ENCODE data around the gene CXCL8.

DNA sequence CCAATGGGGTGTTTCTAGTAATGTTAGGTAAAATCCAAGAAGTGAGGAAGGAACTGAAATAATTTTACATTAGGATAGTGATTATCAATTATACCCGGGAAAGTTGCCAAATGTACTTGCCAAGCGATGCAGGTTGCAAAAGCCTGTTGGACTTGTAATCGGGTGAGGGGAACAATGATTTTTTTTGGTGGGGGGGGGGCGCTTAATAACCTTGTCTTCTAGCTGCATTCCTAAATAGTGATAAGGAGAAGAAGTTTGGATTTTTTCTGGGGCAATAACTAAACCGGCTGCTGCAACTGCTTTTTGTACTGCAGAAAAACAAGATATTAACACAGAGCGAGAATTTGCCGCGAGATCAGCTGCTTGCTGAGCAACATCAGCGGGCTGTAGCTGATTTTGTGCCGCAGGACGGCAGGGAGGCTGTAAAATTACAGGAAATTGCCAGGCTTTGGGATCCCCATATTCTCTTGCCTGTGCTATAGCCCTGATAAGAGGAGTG, 49.5 kb upstream of the RASSF6 start:
- PRO-cap = no peak
- RRBS = no CpG with 5 or more reads among the region's 11 CpGs

GRCh38 chr4:73721537-73721904, 18.8 kb upstream of the CXCL8 start:
- PRO-cap = no peak
- RRBS = no CpG with 5 or more reads among the region's 2 CpGs

DNA sequence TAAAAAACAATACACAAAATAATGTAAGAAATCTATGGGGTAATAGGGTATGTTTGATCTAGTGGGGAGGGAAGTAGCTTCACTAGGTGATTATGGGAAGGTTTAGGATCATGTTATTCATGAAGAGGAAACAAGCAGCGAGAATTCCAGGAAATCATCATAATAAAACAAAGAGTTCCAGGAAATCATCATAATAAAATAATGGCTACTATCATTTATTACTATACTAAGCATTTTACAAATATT, 12.3 kb upstream of the CXCL8 start:
- PRO-cap = no peak
- RRBS = no CpG with 5 or more reads among the region's 1 CpG

- PRO-cap = no peak
- RRBS = 55% methylated on average over 2 of the region's 9 CpGs
Measured at GRCh38 chr4:73740291-73741119, at the start of gene CXCL8. TSS of gene CXCL8 (plus strand) at chr4:73740569.

DNA sequence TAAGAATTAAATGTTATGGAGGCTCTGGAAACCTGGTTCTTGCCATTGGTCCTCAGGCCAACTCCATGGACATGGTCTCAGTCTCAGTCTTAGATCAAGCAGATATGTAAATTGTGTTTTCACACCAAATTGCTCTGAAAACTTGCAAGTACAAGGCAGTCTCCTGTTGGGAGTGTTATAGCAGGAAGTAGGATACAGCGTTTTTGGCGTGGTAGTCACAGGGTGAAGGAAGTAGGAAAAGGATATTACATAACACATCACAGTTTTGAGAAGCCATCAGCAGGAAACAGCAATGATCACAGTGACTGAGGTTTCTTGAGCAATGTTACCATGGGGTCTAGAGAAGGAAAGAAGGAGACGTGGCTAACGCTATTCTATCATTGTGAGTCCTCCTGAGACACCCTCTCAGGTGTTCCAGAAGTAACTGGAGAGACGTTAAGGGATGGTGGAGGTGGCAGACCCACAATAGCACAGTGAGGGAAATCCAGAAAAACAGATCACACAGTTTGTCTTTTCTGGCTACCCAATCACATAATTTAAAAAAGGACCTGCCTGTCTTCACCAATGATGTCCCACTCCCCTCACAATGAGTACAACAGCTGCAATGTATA, 3.7 kb downstream of the CXCL1 start:
- PRO-cap = no peak
- RRBS = no CpG with 5 or more reads among the region's 5 CpGs

GRCh38 chr4:74018716-74019197, 19.7 kb downstream of the CXCL3 start:
- PRO-cap = no peak
- RRBS = no CpG with 5 or more reads among the region's 3 CpGs

DNA sequence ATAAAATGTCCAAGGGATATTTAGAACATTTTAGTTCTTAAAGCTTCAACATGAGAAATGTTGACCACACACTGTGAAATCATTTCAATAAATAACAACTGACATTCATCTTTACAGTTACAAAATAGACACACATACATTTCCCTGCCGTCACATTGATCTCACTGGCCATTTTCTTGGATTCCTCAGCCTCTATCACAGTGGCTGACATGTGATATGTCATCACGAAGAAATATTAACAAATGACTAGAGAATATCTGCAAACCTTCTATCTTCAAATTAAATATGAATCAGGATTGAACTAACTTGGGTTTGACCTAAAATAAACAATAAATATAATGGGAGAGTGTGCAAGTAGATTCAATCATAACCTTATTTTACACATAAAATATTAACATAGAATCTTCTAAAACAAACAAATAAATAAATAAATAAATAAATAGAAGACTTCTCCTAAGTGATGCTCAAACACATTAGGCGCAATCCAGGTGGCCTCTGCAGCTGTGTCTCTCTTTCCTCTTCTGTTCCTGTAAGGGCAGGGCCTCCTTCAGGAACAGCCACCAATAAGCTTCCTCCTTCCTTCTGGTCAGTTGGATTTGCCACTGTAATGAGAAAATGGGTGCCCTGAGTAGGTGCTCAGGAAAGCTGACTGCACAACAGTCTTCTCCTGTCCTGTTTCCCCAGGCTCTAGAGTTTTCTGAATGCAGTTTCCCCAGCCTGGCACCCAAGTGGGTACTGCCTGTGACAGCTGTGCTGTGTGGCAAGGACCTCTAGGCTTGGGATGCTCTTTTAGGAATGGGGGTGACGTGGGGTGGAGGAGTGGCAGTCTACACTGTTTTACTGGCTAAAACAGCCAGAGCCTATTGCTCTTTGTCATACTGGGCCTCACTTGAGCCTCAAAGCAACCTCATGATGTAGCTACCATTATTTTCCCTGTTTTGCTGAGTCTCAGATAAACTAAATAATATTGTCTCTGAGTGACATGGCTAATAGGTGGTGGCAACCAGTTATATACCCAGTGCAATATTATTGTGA, 1.5 kb downstream of the CXCL2 start:
- PRO-cap = no peak
- RRBS = no CpG with 5 or more reads among the region's 4 CpGs

GRCh38 chr4:74100703-74101120, 1.7 kb upstream of the CXCL2 start:
- PRO-cap = no peak
- RRBS = no CpG with 5 or more reads among the region's 1 CpG

DNA sequence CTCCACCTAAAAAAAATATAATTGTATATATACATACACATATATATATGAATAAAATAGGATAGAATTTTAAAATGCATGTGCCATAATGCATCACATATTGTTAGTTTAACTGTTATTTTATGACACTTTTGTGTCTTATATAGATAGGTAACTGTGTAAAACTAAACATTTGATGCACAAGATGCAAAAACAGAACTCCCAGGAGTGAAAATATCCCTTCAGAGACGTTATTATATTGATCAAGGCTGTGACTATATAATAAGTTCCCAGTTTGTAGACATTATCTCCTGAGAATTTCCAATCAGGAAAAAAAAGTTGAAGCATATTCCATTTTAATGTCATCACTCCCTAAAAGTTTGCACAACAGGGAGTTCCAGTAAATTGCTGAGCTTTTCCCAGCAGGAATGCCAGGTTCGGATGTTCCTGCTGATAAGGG, 4.9 kb upstream of the CXCL2 start:
- PRO-cap = no peak
- RRBS = no CpG with 5 or more reads among the region's 2 CpGs

DNA sequence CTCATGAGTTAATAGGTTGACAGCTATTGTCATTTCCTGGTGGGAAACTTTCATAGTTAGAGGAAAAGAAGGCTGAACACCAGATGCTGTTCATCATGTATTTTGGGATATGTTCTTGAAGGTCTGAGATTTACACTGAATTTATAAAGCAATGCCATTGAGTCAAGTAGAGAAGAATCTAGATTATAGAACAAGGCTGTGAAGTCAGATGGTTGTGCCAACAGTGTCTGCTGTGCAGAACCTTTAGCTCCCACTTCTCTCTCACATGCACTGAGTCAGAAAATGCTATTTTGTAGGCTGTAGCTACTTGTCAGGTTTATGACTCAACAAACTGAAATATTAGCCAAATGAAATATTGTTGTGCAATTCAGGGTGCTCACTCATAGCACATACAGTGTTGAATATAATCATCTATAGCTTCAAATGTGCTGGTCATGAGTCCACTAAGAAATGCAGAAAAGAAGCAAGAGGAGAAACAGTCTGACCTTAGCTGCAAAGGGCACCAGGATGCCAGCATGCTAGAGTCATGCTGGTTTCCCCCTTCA, 10.0 kb upstream of the CXCL2 start:
- PRO-cap = no peak

DNA sequence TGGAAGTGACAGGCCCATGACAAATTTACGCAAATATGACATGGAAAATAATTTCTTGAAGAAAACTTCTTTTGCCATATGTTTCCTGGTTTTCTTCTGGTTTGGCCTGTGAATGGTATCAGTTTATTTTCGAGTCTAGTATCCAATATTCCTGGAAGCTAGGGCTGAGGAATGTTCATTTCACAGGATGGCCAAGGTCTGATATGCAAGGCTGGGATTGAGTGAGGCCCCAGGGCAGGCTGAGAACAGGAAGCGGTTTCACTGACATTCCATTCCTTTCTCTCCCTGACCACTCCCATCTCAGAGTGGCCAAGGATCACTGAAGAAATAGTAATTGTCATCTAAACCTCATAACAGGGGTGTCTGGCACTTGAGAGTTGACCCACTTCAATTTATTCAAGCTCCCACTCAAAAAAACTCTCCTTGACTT, 10.5 kb upstream of the CXCL2 start:
- PRO-cap = bidirectional peak, plus-strand start at position 351 of the sequence, minus-strand start at position 200 of the sequence
- RRBS = no CpG with 5 or more reads among the region's 3 CpGs

DNA sequence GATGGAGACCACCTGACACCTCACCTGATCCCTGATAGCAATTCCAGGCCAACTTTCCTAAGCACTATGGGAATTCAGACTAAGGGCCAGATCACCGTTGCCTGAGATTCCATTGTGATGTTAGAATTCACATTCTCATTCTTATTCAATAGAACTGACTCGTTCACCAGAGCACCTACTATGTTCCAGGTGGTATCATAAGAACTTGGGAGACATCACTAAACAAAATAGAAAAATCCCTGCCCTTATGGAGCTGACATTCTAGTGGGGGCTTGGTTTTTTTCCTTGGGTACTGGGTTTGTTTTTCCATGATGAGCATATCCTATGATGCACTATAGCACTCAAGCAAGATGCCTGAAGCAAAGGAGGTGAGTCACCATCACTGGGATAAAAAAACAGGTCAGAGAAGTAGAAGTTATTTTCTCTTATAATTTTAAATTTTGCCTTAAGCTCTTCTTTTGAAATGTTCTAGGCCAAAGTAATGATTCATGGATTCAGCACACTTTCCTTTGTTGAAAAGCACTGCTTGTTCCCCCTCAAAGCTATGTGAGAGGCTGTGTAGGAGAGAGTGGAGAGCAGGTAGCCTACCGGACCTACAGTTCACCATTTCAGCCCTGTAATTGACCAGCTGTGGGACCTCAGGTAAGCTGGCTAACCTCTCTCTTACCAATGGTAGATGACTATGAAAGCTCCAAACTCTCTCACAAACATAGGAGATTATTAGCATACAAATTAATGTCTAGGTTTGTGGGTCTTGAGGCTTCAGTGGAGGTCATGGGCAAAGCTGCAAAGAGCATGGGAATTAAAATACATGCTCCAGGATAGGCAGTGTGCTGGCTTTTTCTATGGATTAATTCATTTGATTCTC, 15.3 kb upstream of the CXCL2 start:
- PRO-cap = no peak
- RRBS = no CpG with 5 or more reads among the region's 3 CpGs

- PRO-cap = no peak
- RRBS = 91% methylated on average over 3 of the region's 5 CpGs
Measured at GRCh38 chr4:74231100-74231534, 73.2 kb downstream of the MTHFD2L start.

DNA sequence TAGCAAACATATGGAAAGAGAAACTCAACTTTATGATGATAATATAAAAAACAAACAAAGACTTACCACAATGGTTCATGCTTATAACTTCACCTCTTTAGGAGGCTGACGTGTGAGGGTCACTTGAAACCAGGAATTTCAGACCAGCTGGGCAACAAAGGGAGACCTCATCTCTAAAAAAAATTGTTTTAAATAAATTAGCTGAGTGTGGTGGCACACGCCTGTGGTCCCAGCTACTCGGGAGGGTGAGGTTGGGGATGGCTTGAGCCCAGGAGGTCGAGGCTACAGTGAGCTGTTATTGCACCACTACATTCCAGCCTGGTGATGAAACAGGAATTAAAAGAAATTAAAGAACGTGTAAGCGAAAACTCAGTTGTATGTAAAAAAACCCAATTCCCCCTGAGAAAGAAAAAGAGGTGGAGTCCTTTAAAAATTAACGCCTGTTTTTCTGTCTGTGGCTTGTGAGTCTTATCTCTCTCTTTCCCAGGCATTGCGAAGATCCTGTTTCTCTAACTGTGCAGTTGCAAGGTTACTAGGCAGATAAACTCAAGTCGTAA, 21.9 kb downstream of the EPGN start:
- PRO-cap = no peak
- RRBS = no CpG with 5 or more reads among the region's 9 CpGs

DNA sequence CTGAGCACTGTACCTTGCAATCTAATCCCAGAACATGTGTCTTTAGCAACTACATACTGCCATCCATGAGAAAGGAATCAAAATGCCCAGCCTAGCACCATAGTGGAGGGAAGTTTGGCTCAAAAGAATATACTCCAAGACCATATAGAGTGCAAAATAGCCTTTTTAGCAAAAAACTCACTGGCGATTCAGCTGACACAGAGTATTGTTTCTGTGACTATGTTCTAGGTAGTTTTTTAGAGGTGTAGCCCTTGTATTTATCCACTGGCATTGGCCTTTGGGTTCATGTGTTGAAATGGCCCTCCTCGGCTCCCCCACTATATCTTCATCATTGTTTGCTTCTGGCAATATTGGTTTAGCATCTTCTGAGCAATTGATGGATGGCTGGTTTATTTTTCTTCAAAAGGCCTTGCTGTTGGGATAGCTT, 27.6 kb downstream of the AREG start:
- PRO-cap = no peak
- RRBS = no CpG with 5 or more reads among the region's 2 CpGs

- PRO-cap = no peak
- RRBS = no CpG with 5 or more reads among the region's 3 CpGs
Measured at GRCh38 chr4:74624687-74625395, 169.5 kb downstream of the BTC start.

DNA sequence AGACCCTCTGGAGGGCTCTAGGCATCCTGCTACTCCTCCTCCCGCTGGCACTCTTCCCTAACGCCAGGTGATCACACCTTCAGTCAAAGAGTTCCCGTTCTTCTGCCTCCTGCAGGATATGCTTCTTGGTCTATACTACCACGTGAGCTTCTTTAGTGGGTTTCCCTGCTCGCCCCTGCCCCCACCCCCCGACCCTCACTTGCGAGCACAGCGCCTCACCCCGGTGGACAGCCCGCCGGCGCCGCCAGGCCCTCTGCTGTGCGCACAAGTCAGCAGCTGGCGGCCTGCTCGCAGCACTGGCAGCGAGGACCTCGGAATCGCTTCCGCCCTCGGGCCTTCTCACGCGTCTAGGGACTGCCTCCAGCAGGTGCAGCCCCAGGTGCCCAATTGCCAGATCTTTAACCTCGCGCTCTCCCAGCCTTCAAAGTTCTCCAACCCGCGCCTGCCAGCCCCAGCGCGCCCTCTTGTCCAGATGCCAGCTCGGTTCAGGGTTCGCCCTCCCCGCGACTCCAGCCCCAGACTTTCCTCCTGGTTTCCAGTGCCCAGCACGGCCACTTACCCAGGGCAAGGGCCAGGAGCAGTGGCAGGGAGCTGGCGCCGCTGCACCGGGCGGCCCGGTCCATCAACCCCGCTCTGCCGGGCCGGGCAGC, 495 bp downstream of the BTC start:
- PRO-cap = no peak
- RRBS = no CpG with 5 or more reads among the region's 42 CpGs

GRCh38 chr4:75051648-75052129, 118.8 kb downstream of the PARM1 start:
- PRO-cap = no peak
- RRBS = no CpG with 5 or more reads among the region's 2 CpGs

GRCh38 chr4:75249841-75250275, 264.3 kb downstream of the RCHY1 start:
- PRO-cap = no peak
- RRBS = no CpG with 5 or more reads among the region's 2 CpGs

DNA sequence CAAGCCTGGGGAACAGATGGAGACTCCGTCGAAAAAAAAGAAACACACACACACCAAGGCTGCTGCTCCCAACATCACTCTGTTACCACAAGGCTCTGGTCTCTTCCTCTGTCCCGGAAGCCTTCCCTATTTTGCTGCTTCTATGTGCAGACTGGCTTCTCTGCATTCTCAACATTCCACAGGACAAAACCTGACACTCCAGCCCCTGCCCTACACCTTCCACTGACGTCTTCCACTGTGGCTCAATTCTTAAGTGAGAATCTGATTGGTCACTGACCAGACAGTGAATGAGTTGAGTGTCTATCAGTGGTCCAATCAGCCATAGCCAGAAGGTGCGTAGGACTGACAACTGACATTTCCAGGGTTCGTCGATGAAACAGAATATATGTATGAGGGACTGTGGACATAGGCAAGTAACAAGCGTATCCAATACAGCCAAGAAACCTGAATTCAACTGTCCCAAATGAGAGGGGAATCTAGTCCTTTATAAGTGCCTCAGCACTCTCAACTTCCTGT, 6.0 kb downstream of the ODAPH start:
- PRO-cap = bidirectional peak, plus-strand start at position 322 of the sequence, minus-strand start at position 97 of the sequence
- RRBS = no CpG with 5 or more reads among the region's 8 CpGs

Data from Caco-2 (cell line).